Measurements from ENCODE around the gene CLMN.

DNA sequence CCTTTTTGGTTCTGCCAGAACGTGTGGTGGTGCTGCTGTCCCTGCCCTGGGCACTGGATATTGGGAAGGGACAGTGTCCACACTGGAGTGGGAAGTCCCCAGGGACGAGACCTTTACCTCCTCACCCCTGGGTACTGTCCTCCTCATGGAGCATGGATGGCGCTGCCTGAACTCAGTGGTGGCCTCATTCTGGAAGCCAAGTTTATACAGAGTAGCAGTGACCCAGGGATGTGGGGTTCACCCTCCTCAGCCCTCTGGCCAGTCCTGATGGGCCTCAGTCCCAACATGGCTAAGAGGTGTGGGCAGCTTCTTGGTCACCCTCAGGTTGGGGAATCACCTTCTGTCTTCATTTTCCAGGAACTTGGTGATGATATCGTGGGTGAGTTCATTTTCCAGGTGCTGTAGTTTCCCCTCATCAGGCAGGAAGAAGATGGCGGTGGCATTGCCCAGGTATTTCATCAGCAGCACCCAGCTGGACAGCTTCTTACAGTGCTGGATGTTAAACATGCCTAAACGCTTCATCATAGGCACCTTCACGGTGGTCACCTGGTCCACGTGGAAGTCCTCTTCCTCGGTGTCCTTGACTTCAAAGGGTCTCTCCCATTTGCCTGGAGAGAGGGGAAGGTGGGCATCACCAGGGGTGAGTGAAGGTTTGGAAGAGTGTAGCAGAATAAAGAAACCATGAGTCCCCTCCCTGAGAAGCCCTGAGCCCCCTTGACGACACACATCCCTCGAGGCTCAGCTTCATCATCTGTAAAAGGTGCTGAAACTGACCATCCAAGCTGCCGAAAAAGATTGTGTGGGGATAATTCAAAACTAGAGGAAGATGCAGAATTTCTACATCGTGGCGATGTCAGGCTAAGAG, 7.6 kb downstream of the SERPINA1 start:
- PRO-cap, 2 experiments = no peak in any of the 2 experiments

- PRO-cap, 2 experiments = no peak in any of the 2 experiments
Observed at GRCh38 chr14:94582410-94582963, 1.3 kb downstream of the SERPINA5 start.

DNA sequence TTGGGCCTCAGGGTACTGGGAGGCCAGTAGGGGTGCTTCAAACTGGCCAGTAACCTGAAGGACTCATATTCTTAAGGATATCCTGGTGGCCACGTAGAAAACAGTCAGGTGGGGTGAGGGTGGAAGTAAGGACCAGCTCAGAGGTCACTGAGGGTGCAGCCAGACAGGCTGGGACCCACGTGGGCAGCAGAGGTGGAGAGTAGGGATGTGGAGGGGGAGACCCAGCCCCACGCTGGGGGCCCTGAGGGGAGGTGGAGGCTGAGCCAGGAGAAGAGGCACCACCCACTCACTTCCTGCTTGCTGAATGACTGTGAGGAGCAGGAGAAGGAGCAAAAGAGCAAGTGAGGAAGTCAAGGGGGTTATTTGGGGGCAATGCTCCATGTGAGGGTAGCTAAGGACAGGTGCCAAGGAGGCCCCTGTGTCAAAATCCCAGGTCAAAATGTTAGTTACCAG, 12.5 kb upstream of the SERPINA3 start:
- PRO-cap, 2 experiments = no peak in any of the 2 experiments

GRCh38 chr14:94614146-94614376, 1.9 kb downstream of the SERPINA3 start:
- PRO-cap, 2 experiments = no peak in any of the 2 experiments

- PRO-cap, 2 experiments = no peak in any of the 2 experiments
Observed at GRCh38 chr14:94618845-94619729, 6.9 kb downstream of the SERPINA3 start.

DNA sequence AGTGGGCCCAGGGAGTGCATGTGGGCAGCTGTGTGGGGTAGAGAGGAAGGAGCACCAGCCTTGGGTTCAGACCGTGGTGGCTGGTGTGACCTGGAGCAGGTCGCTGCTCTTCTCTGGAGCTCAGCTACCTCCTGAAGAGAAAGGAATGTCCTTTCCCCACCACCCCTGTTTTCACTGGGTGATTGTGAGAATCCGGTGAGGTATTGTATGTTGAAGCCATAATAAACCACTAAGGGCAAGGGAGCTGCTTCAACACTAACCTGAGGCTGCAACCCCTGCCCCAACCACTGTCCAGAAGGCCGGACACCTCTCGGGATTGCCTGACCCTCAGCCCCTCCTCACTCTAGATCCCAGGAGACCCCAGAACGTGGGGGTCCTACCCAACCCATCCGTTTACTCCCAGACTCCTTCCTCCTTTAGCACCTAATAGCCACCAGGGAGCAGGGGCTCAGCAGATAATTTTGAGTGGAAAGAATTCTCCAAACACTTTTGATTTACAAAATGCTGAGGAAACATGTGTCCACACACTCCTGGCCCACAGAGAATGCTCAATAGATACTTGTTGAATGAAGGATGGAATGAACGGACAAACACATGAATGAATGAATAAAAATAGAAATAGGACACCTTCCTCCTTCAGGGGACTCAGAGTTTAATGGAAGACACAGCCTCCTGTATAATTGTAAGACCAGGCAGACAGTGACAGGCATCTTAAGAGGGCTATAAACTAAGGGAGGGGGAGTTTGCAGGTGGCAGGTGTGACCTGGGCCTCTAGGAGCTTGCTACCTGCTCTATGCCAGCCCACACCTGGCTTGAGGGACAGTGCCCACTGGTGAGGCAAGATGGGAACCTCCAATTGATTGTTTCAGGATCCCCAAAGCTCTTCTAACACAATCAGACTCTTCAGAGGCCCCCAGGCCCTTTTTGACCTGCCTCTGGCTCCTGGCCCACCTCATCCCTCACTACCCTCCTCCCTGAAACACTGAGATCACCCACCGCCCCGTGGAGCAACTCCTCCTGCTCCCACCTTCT, 8.9 kb downstream of the SERPINA3 start:
- PRO-cap, 2 experiments = no peak in any of the 2 experiments

- PRO-cap, 2 experiments = no peak in any of the 2 experiments
Observed at GRCh38 chr14:94907634-94908263, 137.8 kb upstream of the GSC start.

- PRO-cap, 2 experiments = no peak in any of the 2 experiments
Observed at GRCh38 chr14:95137826-95138256, 19.5 kb downstream of the DICER1 start.

DNA sequence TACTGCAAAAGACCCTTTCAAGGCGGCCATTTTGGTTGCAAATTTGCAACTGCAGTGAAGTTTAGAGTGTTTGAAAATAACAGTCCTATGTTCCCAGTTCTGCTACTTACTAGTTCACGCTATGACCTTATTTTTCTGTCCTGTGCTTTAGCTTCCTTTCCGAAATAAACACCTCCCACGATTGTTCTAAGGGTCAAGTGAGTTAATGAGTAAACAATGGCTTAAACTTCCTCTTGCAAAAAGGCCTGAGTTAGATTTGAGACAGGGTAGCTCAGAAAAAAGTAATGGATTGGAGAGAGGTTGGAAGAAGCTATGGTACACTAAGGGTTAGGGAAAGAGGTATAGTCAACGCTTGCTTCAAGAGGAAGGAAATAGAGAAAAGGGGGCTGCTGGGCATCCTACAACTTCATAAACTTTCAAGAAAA, 26.4 kb upstream of the DICER1 start:
- PRO-cap, 2 experiments = peak in 1 of 2 experiments; most common minus-strand start position 111 of the sequence (in 1)

- PRO-cap, 2 experiments = peak in 1 of 2 experiments; most common plus-strand start chr14:95318354 (in 1)
Observed at GRCh38 chr14:95317927-95318917, 1.5 kb downstream of the CLMN start.

DNA sequence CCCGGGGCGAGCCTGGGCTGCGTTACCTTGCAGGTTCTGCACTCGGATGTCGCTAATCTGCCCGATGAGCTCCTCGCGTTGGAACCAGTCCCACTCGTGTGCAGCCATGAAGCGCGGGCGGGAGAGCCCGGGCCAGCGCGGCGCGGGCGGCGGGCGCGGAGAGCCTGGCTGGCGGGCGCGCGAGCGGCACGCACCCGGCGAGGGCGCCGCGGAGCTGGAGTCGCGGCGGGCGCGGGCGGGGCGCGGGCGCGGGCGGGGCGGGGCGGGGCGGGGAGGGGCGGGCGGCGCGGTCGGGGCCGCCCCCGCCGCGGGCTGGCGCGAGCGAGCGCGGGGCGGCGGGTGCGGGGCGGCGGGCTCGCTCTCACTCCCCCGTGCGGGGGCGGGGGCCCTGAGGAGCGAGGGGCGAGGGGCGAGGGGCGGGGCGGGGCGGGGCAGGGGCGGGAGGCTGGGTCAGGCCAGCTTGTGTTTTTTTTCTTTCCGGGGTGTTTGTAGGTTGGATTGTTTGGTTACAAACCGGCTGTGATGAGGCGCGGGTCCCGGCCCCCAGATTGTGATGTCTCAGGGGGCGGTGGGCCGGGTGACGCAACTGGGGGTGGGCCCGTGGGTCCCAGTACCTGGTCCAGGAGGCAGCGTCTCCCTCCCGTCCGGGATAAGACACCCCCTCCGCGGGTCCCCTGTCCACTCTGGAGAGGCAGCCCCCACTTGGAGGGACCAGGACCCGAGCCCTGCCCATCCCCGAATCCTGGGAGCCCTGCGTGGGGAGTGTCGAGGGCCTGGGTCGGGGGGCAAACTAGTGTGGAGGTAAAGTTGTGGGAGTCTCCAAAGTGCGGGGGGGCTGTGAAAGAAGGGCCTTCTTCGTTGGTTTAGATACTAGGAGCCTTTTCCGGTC, at the start of gene CLMN:
Gene CLMN, minus strand, starts transcription at position 224 of the 889 bp plus-strand sequence.
- PRO-cap, 2 experiments = peak in 1 of 2 experiments; most common plus-strand start position 324 of the sequence (in 1); most common minus-strand start position 190 of the sequence (in 1)

GRCh38 chr14:95359912-95360360, 40.2 kb upstream of the CLMN start:
- PRO-cap, 2 experiments = no peak in any of the 2 experiments

- PRO-cap, 2 experiments = no peak in any of the 2 experiments
Observed at GRCh38 chr14:95443975-95444342, 72.5 kb downstream of the SYNE3 start.

GRCh38 chr14:95488811-95489729, 27.4 kb downstream of the SYNE3 start:
- PRO-cap, 2 experiments = no peak in any of the 2 experiments

DNA sequence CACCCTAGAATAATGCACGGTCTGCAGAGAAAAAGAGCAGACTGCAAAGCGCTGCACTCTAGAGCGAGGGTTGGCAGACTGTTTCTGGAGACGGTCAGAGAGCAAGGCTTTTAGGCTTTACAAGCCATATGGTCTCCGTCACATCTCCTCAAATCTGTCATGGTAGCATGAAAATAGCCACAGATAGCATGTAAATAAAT, 19.0 kb downstream of the SYNE3 start:
- PRO-cap, 2 experiments = no peak in any of the 2 experiments

DNA sequence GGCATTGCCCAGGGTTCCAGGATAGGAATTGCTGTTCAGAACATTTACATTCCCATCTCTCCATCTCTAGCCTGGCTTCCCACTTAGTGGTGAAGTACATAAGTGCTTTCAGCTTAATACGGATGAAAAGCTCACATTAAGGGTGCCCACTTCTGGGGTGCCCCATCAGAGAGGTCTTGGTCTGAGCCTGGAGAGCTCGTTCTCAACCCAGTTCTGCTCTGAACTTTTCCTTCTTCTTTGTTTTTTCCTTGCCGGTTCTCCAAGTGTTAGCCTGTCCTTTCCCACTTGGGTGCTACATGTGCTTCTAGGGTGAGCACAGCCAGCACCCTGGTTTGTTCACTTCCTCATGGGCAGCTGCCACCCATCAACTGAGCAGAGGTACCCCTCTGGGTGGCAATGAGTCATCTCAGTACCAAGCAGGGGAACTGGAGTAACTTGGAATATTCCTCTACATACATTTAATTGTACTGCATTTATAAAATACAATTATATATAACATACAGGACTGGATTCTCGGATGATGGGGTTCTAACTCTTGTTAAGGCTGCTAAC, 3.8 kb upstream of the SYNE3 start:
- PRO-cap, 2 experiments = no peak in any of the 2 experiments

GRCh38 chr14:95525647-95526277, 9.1 kb upstream of the GLRX5 start:
- PRO-cap, 2 experiments = no peak in any of the 2 experiments

DNA sequence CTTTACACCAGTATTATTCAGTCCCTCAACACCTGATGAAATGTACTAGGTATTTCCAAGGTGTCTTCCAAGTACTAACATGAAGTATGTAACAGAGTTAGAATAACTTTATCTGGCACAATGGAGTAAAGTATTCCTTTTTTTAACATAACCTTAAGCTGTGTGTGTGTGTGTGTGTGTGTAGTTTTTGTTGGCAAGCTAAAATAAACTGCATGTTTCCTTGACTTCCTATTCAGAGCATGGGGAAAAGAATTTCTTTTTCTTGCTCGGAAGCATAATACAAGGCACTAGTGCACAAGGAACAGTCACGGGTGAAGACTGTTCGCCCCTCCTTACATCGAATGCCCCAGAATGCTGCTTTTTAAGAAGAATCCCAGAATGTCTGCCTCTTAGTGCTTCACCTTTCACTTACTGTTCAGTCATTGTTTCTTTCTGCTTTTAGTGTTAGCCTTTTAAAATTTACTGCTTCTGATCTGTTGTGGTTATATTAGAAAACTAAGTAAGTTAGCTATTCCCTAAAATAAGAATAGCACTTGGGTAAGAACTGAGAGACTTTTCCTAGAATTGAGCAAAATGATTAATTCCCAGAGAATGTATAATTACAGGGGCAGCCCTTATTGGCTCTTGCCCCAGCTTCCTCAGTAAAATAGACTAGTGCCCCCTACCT, 7.8 kb upstream of the GLRX5 start:
- PRO-cap, 2 experiments = no peak in any of the 2 experiments

DNA sequence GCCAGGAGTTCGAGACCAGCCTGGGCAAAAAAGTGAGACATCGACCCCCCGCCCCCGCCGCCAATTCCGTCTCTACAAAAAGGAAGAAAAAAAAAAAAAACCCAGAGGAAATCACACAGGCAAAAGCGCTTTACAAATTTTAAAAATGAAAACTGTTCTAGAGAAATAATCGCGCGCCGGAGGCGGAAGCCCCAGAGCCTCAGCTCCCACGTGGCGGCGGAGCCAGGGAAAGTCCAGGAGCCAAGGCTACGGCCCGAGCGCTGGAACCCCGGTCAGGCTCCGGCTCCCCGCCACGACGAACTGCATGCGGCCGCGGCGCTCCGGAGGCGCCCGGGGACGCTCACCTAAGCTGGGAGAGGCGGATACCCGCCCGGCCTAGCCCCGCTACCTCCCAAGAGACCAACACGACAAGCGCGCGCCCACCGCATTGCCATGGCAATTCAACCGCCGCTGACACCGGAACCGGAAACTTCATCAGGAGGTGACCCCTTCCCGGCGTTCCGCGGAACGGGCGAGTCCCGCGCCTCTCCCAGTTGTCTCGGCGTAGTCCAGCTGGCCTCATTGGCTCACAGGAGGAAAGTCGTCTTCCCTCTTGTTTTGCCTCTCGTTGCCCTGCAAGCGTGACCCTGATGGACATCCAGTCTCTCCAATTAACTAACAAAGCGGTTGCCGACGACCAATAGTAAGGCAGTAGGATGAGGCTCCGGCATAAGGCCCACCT, 520 bp upstream of the GLRX5 start:
- PRO-cap, 2 experiments = peak in 1 of 2 experiments; most common minus-strand start position 455 of the sequence (in 1)

GRCh38 chr14:95536689-95537028, 1.8 kb downstream of the GLRX5 start:
- PRO-cap, 2 experiments = no peak in any of the 2 experiments